Bile duct (tissue), 1 donor: ENCODE data around the gene MAN2A1.

- PRO-cap, result no peak
Measured at GRCh38 chr5:107943273-107943930, 272.7 kb upstream of the EFNA5 start.

GRCh38 chr5:108139682-108140348 is 242.1 kb downstream of the FBXL17 start:
- PRO-cap, result no peak

DNA sequence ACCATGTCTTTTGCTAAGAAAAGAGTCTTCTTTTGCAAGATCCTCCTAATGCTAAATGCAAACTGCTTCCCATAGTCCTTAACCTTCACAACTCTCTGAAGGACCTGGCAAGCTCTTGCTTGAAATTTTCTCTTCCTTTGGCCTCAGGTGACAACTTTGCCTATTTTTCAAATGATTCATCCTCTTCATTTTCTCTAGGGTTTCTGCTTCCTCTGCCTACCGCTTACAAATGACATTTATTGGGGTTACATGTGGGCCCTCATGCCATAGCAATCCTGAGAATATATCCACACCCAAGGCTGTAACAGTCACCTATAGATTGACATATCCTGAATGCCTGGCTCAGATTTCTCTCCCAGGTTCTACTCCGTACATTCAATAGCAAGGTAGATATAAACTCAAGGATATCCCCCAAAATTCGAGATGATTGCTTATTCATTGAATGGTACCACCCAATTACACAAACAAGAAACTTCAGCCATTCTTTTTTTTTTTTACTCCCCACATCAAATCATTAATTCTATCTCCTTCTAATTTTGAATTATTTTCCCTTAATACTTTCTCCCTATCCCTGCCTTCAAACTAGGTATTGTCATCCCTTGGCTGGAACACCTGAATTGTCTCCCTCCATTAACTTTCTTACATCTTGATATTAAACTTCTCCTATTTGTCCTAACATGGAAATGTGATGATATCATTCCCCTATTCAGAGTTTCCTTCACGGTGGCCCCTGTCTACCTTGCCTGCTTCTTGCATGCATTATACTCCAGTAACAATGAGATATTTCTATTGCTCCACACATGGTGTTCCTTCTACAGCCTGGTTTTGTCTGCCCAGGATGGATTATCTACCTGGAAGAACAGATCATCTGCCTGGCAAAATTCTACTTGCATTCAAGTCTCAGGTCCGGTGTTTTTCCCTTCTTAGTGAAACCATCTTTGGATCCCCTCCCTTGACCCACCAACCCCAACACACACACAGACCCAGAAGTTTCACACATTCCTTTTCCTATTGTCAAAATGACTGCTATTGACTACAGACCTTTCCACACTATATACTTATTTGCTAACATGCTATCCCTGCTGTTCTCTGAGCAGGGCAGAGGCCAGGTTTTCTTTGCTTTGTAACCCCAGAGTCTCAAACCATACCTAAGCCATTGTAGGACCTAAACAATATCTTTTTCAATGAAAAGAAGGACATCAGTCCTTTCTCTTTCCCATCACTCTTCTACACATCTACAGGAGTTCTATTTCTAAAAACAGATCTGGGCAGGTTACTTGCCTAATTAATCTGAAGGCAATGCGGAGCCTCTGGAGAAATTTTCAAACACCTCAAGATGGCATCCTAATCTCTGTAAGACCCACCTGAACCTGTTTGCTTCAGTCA is 241.1 kb downstream of the FBXL17 start:
- PRO-cap, result no peak

GRCh38 chr5:108728509-108728840 is 19.2 kb upstream of the FER start:
- PRO-cap, result no peak

- PRO-cap, result unidirectional peak, plus-strand start at chr5:108747281
Measured at GRCh38 chr5:108747159-108747534, 550 bp upstream of the FER start.

- PRO-cap, result no peak
Measured at GRCh38 chr5:109412998-109414029, 3.5 kb upstream of the PJA2 start.

DNA sequence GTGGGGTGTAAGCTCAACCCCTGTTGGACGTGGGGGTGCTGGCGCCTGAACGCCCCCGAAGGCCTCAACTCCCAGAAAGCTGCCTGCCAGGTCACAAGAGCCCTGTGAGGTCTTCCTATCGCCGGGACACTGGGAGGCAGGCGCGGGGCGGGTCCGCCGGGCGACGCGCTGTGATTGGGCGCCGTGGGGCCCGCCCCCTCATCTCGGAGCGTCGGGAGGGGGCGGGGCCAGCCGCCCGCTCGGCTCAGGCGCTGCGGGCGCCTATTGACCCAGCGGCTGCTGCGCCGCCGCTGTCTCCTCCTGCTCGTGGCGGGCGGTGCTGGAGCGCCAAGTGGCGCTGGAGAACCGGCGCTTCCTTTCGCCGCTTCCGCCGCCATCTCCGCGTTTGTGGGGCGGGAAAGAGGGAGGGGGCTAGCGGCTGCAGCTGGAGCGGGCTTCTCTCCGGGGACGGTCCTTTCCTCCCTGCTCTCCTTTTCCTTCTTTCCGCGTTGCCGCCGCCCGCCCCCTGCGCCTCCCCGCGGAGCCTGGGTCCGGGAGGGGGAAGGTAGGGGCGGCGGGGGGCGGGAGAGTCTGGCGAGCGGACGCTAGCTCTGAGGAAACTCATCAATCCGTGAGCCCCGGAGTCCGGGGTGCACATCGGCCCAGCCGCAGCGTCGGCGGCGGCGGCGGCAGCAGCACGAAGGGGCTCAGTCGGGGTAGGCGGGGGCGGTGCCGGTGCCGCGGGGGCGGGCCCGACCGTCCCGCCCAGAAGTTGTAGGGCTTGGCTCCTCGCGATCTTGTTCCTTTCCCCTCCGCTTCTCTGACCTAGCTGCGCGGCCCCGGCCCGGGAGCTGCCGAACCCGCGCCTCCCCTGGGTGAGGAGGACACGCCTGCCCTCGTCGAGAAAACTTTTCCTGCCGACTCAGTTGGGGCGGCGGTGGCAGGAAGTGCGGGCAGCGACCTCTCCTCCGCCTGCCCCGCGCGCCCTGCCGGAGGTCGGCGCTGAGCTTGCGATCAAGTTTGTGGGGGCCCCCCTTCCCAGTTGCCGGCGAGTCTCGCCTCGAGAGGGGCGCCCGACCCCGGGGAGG is at the start of gene MAN2A1:
Gene MAN2A1 (plus strand): TSS at position 782 of the 1,067 bp plus-strand sequence.
- PRO-cap, result bidirectional peak, plus-strand start at position 293 of the sequence, minus-strand start at position 131 of the sequence; bidirectional peak, plus-strand start at position 783 of the sequence, minus-strand start at position 661 of the sequence; bidirectional peak, plus-strand start at position 1,020 of the sequence, minus-strand start at position 967 of the sequence

DNA sequence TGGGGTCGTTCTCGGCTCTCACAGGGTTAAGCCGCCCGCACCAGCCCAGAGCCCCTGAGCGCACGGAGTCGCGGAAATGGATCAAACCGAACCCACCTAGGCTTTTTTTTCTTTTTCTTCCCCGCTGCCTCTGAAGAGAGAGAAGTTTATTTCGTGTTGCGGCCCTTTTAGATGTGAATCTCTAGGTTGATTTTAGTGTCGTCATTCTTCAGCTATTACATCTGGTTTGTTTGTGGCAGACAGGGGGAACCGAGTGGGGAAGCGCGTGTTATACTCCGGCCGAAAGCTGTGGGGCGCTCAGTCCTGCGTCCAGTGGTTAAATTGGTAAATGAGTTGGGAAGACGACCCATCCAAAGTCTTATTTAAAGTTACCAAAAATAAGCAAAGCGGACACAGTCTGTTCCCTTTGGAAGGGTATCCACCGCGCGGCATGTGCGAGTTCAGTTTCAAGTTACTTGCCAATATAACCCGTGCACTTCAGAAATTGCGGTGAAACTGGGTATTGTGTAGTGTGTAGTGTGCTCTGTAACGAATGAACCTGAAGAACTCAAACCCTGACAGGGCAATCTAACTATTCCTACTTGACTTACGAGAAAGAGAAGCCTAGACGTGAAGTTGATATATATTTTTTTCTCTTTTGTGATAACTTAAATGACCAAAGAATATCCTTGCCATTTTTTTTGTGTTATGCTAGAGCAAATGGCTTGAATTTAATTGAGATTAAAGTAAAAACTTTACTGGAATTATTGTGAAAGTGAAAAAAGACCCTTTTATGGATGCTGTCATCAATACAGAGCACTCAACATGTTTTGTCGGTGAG is 1.4 kb downstream of the MAN2A1 start:
- PRO-cap, result bidirectional peak, plus-strand start at position 324 of the sequence, minus-strand start at position 223 of the sequence

DNA sequence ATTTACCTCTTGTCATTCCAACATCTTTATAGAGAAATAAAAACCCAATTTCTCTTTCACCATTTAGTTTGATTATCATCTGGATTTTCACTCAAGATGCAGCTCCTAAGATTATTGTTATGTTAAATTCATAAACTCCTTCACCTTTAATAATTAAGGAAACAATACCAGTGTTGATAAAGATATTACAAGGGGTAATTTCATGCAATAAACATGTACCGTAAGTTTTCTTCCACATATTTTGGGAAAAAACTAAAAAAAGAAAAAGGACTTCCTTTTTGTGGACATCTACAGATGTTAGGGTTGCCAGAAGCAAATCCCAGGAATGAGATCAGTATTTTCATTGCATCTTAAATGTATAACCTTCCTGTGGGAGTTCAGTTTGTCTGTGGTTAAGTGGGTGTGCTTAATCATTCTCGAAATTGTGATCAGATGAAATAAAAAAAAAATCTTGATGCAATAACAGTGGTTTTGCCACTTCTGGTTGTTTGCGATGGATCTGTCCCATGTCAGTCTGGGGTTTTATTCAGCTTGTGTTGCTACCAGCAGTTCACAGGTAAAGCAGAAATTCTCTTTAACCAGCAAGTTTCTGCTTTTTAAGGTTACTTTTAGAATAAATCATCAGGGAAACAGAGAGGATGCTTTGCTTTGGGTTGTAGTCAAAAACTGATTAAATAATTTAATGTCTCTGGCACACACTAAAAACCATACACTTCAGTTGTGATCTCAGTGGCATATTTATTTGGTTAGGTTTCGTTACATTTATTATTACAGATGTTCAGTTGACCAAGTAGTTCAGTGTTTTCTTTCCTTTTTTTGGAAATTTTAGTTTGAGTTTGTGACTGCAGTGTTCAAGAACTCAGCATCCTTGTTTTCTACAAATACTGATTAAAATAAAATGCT is 179.0 kb downstream of the MAN2A1 start:
- PRO-cap, result no peak

GRCh38 chr5:110736736-110737088 is 2.1 kb upstream of the SLC25A46 start:
- PRO-cap, result unidirectional peak, minus-strand start at chr5:110736836

DNA sequence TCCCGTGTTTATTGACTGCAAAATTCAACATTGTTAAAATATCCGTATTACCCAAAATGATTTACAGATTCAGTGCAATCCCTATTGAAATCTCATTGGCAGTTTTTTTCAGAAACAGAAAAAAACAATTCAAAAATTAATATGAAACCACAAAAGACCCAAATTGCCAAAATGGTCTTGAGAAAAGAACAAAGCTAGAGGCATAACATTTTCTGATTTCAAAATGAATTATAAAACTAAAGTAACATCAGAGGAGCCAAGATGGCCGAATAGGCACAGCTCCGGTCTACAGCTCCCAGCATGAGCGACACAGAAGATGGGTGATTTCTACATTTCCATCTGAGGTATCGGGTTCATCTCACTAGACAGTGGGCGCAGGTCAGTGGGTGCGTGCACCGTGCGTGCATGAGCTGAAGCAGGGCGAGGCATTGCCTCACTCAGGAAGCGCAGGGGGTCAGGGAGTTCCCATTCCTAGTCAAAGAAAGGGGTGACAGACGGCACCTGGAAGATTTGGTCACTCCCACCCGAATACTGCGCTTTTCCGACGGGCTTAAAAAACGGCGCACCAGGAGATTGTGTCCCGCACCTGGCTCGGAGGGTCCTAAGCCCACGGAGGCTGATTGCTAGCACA is 85.9 kb upstream of the TSLP start:
- PRO-cap, result no peak

- PRO-cap, result no peak
Measured at GRCh38 chr5:111230991-111231429, 6.8 kb downstream of the CAMK4 start.

DNA sequence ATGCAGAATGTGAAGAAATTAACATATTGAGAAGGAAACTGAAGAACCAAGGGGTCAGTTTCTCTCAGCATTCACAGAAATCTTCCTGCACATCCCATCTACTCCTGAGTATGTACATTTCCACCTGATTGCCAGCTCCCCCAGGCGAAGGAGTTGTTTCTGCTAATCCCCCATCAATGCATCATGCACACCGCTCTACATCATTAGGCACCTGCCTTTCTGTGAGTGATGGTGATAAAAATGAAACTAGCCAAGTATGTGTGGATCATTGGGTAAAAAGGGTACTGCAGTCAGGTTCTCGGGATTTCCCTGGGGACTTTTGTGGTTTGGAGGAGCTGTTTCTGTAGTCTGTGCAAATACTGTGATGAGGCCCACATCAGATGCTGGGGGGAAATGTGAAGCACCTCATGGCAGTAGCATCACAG is 30.4 kb downstream of the CAMK4 start:
- PRO-cap, result no peak

- PRO-cap, result no peak
Measured at GRCh38 chr5:111301981-111302488, 77.9 kb downstream of the CAMK4 start.

- PRO-cap, result no peak
Measured at GRCh38 chr5:111703641-111704045, 53.4 kb downstream of the NREP start.

DNA sequence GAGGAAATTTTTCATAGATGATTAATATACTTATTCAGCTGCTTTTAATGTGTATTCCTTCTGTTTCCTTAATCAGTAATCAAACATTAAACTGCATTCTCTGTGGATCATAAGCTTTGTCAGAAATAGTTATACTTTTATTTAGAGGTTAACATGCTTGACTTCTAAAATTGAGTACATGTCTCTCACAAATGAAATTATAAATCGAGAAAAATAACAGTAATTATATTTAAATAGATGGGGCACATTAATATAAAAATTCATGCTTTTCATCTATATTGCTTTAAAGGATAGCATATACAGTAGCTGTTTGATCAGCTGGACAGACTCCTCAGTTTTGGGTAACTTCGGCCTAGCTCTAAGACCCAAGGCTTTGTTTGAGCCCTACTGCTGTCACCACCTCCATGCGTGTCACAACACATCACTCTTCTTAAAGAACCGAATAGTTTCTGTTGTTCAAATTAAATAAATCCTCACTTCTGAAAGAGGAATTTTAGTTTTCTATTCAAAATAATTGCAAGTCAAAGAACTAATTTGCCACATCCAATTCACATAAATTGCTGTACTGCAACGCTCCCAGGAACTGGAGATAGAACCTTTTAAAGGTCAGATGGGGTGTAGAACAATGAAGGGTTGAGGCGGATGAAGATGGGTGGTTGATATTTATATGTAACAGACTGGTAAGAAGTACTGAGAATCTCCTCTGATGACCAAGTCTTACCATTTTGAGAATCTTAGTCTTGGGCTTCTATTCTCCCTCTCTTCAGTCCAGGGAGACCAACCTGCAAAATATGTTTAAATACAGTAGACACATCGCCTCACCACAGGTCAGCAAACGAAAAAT is 1.7 kb downstream of the NREP start:
- PRO-cap, result no peak

GRCh38 chr5:111771923-111772365 is 14.9 kb upstream of the NREP start:
- PRO-cap, result no peak

- PRO-cap, result no peak
Measured at GRCh38 chr5:111930281-111930705, 173.3 kb upstream of the NREP start.

GRCh38 chr5:112160368-112161387 is 258.4 kb downstream of the EPB41L4A start:
- PRO-cap, result bidirectional peak, plus-strand start at chr5:112160866, minus-strand start at chr5:112160816; unidirectional peak, minus-strand start at chr5:112161269

- PRO-cap, result no peak
Measured at GRCh38 chr5:112286807-112287519, 132.1 kb downstream of the EPB41L4A start.